ENCODE data around the genes ATP5PO and RCAN1.

DNA sequence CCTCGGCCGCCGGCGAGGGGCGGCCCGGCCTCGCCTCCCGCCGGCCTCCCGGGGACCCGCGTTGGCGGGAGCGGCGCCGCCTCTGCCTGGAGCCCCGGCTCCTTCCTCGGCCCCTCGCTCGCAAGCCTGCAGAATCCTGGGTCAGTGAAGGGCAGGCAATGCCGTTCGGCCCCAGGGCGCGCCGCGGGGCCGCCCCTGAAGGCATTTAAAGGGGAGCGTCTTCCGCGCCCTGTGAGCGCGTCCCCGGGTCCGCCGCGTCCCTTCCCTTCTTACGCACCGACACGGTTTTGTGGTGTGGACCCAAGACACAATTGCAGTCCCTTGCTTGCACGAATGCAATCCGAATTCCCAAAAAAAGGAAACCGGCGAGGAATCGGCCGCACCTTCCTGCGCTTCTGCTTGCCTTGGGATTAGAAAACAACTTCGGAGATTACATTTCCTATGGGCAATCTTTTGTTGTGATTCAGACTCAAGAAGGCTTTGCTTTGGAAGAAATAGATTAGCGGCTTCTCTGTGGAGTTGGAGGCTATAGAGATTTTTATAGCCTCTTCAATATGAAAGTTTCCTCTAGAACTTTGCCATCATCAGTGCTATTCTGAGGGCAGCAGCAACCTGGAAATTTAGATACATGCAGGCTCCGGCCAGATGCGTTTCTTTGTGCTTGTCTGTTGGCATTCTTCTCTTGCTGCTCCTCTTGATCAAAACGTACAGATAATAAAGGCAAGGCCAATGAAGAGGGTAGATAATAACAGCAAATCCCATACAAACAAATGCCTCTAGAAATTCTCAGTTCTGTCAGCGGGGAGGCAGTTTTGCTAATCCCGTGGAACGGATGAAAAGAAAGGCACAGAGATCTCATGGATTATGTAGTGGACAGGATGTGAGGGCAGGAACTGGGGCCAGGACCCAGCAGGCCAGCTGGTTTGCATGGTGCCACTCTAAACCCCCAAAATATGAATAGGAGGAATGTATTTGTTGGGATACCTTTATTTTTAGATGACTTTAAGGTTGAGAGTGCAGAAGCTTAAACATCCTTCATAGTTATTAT is 1.1 kb downstream of the ITSN1 start:
- RRBS: under 1% methylated on average over 17 of the region's 54 CpGs

GRCh38 chr21:33648306-33648903 is 6.1 kb downstream of the ITSN1 start:
- RRBS: no CpG with 5 or more reads among the region's 2 CpGs

- RRBS: no CpG with 5 or more reads among the region's 13 CpGs
These were observed 13.2 kb downstream of the ITSN1 start for GRCh38 chr21:33655083-33656243.

- RRBS: no CpG with 5 or more reads among the region's 6 CpGs
These were observed 47.7 kb downstream of the ATP5PO start for GRCh38 chr21:33867934-33868199.

DNA sequence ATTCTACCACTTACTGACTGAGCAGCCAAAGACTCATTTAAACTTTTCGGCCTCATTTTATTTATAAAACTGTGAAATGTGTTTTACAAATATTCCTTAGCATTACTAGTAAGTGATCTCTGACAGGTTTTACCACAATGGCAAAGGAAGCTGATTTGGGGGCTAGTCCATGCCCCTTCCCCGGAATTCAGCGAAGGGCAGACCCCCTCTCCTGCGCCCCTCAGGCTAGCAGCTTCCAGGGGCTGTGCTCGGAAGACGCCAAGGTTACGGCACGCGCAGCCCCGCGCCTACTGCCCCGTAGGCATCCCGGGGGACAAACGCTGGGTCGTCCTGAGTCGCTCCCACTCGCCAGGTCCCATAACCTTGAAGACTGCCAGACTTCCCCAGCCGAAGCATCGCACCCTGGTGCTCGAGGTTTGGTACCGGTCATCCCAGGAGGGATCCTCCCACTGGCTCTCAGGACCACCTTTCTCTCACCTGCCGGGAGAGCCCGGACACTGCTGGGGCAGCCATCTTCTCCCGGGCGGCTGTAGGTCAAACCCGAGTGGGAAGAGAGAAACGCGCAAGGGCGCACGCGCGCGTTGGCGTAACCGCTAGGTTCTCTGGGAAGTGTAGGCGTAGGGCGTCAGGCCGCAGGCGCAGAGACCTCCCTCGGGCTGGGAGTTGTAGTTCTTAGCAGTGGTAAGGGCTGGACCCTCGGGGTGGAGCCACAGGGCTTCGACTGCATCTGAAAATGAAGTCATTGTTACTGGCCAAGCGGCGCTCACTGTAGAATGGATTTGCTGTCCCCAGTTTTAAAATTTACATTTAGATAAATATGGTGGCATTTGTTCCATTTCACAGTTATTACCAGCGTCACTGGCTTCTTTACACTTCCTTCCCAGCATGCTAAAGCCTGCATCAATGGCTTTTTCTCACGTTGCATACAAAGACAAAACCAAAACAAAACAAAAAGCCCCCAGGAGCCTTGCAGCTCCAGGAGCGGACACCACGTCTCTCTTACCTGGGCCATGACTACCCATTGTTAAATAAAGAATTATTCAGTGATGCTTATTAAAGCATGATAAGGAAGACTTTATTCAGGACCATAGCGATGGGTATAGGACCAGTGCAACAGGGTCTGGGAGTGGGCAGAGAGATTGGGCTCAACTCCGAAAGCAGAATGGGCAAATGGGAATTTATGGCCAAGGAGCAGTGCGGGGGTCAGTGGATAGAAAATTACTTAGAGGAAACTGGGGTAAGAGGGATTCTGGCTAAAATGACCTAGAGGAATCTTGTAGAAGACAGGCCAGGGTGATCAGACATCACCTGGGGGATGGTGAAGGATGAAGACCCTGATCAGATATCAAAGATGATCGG is at the start of gene ATP5PO:
Gene ATP5PO, minus strand, starts transcription at position 554 of the 1,359 bp plus-strand sequence.
- RRBS: under 1% methylated on average over 15 of the region's 52 CpGs

- RRBS: no CpG with 5 or more reads among the region's 5 CpGs
These were observed 56.7 kb downstream of the MRPS6 start for GRCh38 chr21:34129963-34130663.

DNA sequence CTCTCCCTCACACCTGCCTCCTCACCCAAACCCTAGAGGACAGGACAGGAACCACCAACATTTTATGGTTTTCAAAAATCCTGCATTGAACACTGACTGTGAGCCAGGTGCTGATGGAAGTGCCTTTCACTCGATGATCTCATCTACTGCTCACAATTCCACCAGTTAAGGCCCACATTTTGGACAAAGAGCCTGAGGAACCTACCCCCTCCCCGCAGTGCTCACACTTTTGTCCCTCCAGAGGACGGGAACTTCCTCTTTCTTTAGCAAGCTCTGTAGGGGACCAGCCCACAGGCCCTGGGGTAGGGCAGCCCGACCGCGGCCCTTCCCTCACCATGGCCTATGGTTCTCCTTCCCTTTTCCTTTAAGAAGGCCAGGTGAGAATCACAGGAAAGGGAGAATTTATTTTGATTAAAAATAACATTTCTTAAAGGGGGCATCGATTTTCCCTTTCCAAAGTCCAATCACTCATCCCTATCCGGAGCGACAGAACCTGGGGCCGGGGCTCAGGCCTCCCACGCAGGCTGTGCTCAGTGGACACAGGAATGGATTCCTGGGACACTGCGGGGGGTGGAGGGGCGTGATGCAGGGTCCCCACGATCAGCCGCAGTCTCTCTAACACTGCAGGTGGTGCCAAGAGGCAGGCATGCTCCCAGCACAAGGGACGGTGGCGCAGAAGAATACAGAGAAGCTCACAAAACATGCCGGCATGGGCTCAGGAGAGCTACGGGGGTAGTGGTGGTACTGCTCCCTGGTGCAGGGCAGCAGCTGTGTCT is 8.9 kb upstream of the KCNE1 start:
- RRBS: no CpG with 5 or more reads among the region's 19 CpGs

DNA sequence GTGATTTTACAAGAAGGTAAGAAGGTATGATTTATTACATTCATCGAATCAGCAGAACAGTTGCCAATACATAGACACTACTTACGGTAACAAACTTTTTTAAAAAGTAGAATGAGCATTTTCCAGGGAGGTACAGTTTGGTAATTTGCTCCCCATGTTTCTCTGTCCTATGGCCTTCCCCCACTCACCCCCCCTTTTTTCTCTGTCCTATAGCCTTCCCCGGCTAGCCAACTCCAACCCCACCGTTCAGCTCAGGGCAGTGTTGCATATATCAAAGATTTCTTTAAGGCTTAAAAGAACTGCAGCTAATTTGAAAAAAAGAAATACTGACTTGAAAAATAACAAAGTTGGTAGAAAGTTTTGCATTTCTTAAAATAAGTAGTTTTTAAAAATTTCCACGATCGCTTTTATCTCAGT is 12.2 kb upstream of the KCNE1 start:
- RRBS: no CpG with 5 or more reads among the region's 6 CpGs

DNA sequence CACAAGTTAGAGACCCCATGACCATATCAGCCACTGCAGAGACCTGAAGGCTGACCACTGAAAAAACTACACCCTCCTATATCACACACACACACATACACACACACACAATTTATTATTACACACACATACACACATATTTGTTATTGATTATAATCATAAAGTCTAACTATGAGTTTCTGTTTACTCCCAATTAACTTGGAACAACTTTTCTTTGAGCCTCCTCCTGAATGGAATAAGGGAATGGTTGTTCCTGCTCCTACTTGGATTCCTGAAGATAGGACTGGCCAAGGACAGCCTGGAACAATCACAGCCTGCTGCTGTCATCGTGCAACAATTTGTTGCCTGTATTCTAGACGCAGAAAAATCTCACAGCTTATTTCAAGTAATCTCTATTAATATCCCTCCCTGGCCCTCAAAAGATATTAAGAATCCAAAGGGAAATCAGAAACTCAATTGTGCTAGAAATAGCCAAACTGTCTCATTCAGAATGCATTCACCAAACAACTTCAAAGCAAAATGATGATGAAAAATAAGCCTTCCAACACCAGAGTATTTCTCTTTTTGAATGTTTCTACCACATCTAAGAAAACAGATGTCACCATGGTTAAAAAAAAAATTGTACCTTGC is 31.0 kb downstream of the RCAN1 start:
- RRBS: no CpG with 5 or more reads among the region's 2 CpGs

- RRBS: 2% methylated on average over 52 of the region's 132 CpGs
These were observed at the start of gene RCAN1 for GRCh38 chr21:34614589-34615614. RCAN1 (minus strand) TSS chr21:34615113.

GRCh38 chr21:34792073-34792676 is 123.4 kb downstream of the CLIC6 start:
- RRBS: 97% methylated on average over 14 of the region's 69 CpGs

DNA sequence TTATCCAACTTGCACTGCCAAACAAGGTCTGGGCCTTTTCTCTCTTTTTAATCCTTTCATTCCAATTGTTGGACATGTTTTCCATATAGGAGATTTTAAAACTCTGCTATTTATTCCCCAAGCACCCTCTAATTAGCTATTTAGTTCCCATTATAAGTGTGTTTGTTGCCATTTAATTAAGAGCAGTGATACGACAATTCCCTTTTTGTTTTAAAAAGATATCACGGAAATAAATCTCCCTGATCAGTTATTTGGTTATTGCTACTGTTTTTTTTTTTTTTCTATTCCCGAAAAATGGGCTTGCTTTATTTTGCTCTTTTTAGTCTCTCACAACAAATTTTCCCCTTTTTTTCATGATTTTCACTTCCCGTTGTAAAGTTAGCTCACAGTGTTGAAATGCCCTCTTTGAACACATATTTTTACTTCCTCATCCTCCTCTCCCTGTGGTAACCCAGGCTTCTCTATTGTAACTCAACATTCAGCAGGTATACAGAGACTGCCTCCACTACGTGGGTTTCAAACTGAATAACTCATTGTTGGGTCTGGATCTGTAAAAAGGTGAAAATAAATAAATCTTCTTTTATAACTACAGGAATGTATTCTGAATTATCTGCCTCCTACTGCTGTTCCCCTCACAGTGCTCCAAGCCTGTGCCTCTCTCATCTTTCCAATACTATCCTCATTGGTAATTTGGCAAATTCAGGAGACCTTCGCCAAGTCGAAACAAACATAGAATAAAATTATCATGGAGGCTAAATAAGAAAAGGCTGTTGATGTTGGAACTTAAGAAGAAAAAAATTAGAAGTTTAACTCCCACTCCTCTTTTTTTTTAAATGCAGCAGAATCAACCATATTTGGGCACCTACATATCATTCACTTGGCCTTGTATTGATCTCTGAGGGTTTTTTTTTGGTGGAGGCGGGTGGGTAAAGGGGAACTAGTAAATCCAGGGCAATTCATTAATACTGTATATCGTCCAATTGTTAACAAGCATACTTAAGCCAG is 166.4 kb downstream of the RUNX1 start:
- RRBS: no CpG with 5 or more reads among the region's 9 CpGs

GRCh38 chr21:34883906-34885012 is 164.8 kb downstream of the RUNX1 start:
- RRBS: no CpG with 5 or more reads among the region's 8 CpGs

DNA sequence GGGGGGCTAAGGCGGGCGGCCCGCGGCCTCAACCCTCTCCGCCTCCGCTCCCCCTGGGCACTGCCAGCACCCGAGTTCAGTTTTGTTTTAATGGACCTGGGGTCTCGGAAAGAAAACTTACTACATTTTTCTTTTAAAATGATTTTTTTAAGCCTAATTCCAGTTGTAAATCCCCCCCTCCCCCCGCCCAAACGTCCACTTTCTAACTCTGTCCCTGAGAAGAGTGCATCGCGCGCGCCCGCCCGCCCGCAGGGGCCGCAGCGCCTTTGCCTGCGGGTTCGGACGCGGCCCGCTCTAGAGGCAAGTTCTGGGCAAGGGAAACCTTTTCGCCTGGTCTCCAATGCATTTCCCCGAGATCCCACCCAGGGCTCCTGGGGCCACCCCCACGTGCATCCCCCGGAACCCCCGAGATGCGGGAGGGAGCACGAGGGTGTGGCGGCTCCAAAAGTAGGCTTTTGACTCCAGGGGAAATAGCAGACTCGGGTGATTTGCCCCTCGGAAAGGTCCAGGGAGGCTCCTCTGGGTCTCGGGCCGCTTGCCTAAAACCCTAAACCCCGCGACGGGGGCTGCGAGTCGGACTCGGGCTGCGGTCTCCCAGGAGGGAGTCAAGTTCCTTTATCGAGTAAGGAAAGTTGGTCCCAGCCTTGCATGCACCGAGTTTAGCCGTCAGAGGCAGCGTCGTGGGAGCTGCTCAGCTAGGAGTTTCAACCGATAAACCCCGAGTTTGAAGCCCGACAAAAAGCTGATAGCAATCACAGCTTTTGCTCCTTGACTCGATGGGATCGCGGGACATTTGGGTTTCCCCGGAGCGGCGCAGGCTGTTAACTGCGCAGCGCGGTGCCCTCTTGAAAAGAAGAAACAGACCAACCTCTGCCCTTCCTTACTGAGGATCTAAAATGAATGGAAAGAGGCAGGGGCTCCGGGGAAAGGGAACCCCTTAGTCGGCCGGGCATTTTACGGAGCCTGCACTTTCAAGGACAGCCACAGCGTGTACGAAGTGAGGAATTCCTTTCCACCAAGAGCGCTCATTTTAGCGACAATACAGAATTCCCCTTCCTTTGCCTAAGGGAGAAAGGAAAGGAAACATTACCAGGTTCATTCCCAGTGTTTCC is 158.2 kb downstream of the RUNX1 start:
- RRBS: 30% methylated on average over 7 of the region's 68 CpGs

DNA sequence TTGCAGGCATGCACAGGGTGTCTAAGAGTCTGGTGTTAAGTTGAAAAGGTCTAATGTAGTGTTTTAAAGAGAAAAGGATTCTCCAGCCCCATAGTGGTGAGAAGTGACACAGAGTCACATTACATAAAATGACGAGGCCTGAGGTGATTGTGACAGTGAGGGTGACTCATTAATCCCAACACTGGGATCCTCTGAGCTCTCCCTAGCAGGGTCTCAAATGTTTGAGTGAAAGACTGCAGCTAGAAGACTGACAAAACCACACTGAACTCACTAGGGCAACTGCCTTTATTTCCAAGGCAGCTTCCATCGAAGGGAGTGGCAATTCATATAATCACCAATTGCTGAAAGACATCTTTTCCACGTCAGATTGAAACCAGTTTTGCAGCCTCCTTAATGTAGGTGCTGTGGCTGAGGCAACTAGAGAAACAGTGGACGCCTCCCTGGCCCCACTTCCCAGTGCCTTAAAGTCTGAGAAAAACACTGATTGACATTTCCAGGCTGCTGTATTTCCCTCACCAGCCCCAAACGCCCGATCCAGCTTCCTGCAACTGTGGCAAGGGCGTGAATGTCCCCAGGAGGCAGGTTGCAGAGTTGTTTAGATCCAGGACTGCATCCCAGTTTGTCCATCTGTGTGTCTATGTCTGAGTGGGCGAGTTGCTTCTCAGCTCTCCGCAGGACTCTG is 81.4 kb downstream of the RUNX1 start:
- RRBS: no CpG with 5 or more reads among the region's 9 CpGs

DNA sequence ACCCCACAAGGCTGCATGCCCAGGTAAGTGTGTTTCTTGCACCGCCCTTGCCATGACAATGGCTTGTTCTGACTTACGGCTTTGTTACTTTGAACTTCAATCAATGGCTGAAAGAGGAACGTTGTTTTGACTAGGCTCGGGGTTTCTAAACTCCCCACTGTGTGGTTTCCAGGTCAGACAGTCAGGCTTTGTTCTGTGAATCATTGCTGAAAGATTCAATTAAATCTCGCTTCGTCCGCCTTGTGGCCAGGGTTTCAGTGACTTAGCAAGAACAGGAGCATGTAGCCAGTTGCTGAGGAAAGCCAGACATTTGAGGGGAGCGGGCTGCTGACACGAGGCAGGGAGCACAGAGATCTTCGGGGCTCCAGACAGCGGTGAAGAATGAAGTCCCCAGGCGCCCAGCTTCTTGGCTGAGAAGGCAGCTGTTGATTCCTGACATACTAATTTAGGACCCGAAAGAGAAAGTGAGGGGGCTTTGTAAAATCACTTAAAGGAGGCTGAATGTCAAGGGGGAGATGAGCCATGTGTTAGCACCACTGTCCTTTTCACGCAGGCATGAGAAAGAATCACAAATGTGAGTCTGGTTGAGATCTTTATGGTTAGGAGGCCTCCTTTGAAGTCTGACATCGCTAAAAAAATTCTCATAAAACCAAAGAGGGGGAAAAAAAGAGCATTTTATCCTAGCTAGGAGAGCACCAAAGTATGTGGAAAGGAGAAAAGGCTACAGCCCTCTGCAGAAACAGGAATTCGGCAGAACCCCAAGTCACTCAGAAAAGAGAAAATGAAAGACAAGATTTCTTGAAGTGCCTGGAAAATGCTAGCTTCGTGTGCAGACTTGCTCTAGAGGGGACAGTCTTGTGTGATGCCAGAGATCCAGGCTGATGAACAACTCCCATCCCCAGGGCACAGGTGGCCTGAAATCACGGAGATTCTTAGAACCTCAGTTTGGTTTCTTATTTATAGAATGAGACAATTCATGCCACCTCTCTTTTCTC is 61.8 kb downstream of the RUNX1 start:
- RRBS: no CpG with 5 or more reads among the region's 18 CpGs

DNA sequence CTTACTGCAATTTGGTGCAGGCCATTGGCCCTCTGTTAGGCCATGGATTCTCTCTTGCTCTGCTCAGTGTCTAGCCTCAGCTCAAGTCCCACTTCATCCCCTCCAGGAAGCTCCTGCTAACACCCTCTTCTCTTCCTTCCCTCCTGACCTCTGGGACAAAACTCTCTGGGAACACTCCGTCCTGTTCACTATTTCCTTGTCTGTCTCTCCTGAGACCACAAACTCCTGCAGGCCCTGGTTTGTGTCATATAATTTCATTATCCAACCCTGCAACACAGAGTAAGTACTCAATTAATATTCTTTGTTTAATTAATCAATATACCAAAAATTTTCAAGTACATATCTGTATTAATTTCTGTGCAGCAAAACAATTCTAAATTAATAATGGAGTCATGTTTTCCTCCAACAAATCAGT is 245.4 kb downstream of the SETD4 start:
- RRBS: no CpG with 5 or more reads among the region's 1 CpG

- RRBS: no CpG with 5 or more reads among the region's 5 CpGs
These were observed 3.2 kb downstream of the CBR1 start for GRCh38 chr21:36072781-36073721.

GRCh38 chr21:36075088-36075463 is 5.3 kb downstream of the CBR1 start:
- RRBS: no CpG with 5 or more reads among the region's 3 CpGs

DNA sequence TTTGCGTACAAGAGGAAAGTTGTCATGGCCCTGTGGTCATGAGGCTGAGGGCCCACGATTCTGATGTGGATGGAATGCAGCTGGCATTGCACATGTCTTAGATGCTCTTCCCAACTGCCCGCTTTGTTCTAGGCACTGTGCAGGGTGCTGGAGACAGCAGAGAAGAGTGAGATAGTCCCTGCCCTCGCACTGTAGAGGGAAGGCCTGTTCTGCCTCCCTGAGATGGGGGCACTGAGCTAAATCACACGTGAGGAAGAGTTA is 40.7 kb downstream of the DOP1B start:
- RRBS: no CpG with 5 or more reads among the region's 5 CpGs